Heart (tissue), 3 donors: ENCODE measurements around a stretch of chr2.

GRCh38 chr2:64539251-64540105, 15.3 kb downstream of the AFTPH start:
- RAMPAGE, long total RNA, 2 experiments: no peak in any of the 2 experiments

DNA sequence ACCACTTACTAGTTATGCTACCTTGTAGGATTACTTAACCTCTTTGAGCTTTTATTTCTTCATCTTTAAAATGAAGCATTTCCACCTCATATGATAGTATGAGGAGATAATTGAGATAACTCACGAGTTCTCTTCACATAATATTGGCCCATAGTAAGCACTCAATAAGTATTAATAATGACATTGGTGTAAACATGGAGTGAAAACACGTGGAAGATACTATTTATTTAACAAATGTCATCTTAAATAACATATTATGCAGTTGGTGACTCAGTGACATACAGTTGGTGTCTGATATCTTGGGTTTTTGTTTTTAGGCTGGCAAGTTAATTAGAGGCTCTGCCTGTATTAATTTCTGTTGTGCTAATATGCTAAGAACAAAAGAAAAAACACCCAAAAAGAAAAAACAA, 16.9 kb downstream of the AFTPH start:
- RAMPAGE, long total RNA, 2 experiments: no peak in any of the 2 experiments

DNA sequence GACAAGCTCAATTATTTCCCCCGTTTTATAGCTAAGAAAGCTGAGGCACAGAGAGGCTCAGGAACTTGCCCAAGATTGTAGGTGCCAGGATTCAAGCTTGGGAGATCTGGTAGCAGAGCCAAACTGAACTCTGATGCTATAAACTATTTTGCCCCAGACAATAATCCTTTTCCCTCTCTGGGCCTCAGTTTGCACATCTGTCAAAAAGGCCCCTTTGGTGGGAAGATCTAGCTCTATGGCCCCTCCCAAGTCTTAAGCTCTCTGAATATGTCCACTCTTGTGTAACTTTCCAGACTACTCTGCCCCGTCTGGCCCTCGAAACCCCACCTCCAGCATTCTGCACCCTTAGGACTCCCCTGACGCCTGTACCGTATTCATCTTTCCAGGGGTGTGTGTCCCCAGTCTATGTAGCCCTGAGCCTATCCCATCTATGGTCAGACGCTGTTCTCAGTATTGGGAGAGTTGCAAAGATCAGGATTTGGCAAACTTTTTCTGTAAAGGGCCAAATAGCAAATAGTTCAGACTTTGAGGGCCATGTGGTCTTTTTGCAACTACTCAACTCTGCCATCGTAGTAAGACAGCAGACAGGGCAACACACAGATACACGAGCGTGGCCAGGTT, 24.8 kb downstream of the SERTAD2 start:
- RAMPAGE, long total RNA, 2 experiments: no peak in any of the 2 experiments

DNA sequence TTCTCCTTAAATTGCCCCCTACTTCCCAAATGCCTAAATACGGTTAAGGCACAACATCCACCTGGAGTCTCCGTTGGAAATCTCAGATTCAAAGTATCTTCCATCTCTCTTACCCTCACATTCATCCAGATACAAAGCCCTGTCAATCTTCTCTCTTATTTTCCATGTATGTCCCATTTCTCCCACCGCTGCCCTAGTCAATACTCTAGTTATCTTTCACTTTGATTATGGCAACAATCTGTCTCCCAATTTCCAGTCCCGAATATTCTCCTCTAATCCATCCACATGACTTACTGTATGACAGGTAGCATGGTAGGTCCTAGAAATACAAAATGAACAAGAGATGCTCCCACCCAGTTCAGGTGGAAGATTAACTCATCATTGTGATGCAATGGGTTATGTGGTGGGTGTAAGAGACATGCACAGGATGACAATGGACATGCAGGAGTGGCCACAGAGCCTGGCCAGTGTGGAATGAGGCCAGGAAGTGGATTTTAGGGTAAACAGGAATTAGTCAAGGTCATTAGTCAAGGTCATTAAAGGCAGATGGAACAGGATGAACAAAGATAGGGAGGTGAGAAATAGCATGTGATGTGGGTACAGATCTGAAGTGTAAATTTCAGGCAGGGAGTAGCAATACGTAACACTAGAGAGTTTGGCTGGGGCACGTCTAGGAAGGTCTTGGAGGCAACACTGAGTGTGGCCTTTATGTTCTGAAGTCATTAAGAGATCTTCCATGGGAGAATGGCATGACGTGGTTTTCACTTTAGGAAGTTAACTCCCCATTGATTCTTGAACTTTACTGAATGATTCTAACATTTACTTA, 15.5 kb upstream of the SERTAD2 start:
- RAMPAGE, long total RNA, 2 experiments: no peak in any of the 2 experiments

DNA sequence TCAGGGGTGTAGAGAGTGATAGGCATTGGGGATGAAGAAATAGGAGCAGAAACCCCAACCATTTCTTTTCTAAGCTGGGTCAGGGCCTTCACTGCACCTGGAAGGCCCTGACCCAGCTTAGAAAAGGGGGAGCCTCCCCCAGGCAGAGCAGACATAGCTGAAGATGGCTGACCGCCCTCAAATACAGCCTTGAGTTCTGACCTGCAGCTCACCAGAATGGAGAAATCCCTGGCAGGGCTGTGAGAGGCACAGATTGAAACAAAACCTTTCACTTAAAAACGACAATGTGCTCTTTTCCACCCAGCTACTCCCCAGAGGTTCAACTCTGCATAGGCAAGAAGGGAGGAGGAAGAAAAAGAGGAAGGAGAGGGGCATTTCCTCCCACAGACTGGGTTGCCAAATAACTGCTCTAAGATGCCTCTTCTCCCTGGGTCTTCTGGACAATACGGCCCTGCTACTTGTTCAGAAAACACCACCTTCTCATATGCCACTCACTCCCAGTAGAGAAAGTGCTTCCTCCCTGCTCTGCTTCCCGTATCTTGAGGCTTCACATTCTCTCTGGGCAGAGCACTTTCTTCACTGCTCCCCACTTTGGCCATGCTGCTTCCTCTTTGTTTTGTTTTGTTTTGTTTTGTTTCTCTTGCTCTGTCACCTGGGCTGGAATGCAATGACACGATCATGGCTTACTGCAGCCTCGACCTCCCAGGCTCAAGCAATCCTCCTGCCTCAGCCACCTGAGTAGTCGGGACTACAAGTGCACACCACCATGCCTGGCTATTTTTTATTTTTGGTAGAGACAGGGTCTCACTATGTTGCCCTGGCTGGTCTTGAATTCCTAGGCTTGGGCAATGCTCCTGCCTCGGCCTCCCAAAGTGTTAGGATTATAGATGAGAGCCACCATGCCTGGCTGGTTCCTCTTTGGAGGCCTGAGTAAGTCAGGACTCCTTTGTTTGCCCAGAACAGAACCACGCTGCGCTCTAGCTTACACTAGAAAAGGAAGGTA, 136.3 kb upstream of the SLC1A4 start:
- RAMPAGE, long total RNA, 2 experiments: no peak in any of the 2 experiments

DNA sequence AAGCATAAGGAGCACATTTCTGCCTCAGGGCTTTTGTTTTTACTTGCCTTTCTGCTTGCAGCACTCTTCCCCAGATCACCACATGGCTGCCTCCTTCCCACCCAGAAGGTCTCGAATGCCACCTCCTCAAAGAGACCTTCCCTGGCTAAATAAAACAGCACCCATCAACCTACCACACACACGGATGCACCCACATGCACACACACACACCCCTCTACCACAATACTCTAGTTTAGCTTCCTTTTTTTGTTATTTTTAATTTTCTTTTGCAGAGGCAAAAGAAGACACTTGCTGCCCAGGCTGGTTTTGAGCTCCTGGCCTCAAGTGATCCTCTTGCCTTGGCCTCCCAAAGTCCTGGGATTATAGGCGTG, 125.7 kb upstream of the SLC1A4 start:
- RAMPAGE, long total RNA, 2 experiments: no peak in any of the 2 experiments

DNA sequence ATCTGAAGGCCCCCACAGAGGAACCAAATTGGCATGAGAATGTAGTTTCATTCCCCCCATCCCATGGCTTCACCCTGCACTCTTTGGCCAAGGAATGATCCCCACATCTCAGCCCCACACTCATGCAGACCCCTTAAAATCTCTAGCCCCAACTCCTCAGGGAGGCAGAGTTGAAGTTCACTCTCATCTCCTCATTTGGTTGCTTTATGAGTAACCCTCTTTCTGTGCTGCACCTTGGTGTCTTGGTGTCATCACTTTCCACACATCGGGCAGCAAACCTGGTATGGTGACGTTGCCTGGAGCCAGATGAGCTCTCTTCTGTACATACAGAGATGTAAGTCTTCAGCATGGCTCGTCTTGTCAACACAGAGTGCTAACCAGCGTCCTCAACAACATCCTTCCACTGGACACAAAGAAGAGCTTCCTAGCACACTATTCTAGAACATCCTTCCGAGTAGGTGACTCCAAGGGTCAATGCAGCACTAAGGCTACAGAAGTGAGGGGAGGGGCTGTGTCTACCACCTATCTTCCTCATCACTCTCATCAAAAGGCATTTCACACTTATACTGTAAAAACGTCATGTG, 108.3 kb upstream of the SLC1A4 start:
- RAMPAGE, long total RNA, 2 experiments: no peak in any of the 2 experiments

GRCh38 chr2:65084127-65085274, 28.3 kb downstream of the CEP68 start:
- RAMPAGE, long total RNA, 2 experiments: no peak in any of the 2 experiments

- RAMPAGE, long total RNA, 2 experiments: no peak in any of the 2 experiments
Observed at GRCh38 chr2:65300942-65301604, 73.4 kb downstream of the ACTR2 start.

- RAMPAGE, long total RNA, 2 experiments: no peak in any of the 2 experiments
Observed at GRCh38 chr2:65420617-65421770, 11.4 kb downstream of the SPRED2 start.

DNA sequence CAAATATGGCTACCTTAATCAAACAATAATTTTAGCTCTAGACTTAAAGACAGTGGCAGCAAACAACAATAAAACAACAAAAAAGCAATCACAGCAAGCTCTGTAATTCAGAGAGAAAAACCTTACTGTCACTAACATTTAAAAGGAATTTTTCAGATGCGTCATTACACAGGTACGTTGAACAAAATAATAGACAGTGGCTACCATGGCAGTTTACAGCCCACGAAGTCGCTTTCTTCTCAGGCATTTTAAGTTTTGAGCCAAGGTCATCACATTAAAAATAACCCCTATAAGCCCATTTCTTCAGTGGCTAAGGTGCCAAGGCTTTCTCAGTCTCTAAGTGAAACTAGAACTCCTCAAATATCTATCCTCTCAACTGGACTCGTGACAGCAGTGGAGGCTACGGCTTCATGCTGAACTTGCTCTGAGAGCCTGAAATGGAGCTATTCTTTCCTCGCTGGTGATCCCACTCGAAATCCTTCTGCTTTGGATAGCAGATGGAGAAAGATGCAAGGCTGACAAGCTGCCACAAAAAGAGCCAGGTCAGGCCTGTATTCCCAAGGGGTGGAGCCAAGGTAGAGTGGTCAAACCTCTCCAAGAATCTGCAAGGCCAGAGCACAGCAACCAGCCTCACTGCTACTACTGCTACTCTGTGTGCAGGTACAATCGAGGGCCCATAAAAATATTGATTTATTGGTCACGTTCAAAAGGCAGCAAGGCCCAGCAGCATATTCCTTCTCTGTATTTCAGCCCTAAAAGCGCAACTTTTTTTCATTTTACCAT, 2.8 kb downstream of the SPRED2 start:
- RAMPAGE, long total RNA, 2 experiments: no peak in any of the 2 experiments

- RAMPAGE, long total RNA, 2 experiments: no peak in any of the 2 experiments
Observed at GRCh38 chr2:65436233-65437009, 4.0 kb upstream of the SPRED2 start.

GRCh38 chr2:65639381-65639860, 207.0 kb upstream of the SPRED2 start:
- RAMPAGE, long total RNA, 2 experiments: no peak in any of the 2 experiments

- RAMPAGE, long total RNA, 2 experiments: no peak in any of the 2 experiments
Observed at GRCh38 chr2:65819031-65819741, 386.8 kb upstream of the SPRED2 start.

- RAMPAGE, long total RNA, 2 experiments: no peak in any of the 2 experiments
Observed at GRCh38 chr2:66439616-66440664, 5.0 kb downstream of the MEIS1 start.

DNA sequence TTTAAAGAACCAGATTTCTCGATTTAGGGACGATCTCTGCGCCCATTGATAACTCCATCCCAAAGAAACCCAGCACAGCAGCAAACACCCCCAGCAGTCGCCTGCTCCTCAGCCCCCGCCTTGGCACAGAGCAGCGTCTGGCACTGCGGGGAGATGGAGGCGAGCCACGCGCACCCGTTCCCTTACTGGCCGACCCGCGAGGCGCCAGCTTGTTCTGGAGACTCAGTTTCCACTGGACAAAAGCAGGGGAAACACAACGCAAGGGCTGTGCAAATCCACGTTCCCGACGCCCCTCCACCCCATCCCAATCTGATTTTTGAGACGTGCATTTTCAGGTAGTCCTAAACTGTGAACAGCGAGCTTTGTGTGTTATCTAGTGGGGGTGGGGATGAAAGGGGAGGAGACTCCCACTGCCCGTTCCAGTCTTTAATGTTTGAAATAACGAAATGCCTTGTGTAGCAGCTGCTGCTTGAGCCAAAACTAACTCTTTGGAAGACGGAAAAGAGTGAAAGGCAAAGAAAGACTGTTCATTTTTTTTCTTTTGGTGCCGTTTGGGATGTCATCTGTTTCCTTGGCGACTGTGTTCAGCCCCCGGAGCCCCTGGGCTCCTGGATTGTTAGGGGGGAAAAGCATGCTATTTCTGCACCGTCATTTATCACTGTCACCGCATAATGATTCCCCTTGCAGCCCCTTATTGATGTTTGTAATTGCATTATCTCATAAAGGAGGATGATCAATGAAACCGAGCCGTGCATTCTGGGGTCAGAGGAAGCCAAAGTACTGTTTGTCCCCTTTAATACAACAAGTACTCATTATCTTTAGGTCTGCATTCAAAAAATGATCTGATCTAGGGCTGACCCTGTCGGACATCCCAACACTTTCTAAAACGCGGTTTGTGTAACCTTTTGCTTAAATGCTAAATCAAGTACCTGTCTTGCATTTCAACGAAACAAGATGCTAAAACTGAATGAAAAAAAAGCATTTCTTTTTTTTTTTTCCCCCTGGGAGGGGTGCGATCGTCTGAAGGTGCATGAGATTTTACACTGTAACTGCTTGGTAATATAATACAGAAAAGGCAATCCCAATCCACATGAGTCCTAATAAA, 143.5 kb downstream of the MEIS1 start:
- RAMPAGE, long total RNA, 2 experiments: no peak in any of the 2 experiments

DNA sequence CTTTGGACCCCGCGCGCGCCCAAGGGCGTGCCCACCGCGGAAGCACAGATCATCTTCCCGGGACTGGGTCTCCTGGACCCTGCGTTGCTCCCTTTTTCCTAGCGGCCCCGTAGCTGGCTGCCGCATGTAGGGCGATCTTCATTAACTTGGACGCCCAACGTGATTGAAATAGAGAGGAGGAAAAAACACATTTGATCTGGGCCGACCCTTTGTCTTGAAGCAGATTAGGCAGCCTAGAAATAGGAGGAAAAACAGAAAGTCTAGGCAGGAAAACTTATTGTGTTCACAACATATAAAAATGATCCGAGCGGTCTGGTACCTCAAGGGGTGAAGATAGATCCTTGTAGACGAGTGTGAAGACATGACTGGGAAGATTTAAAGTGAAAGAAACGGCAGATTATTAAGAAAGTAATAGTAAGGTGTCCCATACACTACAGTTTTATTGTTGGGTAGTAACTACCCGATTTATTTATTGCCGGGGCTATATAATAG, 147.2 kb downstream of the MEIS1 start:
- RAMPAGE, long total RNA, 2 experiments: no peak in any of the 2 experiments

GRCh38 chr2:66695381-66695672, 260.4 kb downstream of the MEIS1 start:
- RAMPAGE, long total RNA, 2 experiments: no peak in any of the 2 experiments

GRCh38 chr2:66702197-66703016, 267.5 kb downstream of the MEIS1 start:
- RAMPAGE, long total RNA, 2 experiments: no peak in any of the 2 experiments

DNA sequence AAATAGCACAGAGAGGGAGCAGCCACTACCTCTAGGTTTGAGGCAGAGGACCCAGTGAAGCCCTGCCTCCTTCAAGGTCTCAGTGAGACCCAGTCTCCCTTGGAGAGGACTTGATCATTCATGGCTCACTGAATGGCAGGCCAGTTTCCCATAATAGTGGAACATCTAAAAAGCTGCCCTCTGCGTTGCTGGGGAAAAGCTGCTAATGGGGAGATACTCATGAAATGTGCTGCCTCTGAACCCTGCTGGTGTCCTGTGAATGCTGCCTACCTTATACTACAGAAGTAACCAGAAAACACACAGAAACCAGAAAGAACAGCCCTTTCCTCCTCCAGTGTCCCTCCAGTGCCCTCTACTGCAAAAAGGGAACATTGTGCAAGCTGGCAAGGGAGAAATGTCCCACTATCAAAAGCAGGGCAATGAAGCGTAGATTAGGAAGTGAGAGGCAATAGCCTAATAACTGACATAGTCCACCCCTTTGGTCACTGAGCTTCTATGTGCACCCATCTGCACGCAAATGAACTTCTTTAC, 162.8 kb upstream of the ETAA1 start:
- RAMPAGE, long total RNA, 2 experiments: no peak in any of the 2 experiments